Airway epithelial cell (primary cell): Measurements from ENCODE around the genes REG1B, REG3A, LRRTM1 and DNAH6.

DNA sequence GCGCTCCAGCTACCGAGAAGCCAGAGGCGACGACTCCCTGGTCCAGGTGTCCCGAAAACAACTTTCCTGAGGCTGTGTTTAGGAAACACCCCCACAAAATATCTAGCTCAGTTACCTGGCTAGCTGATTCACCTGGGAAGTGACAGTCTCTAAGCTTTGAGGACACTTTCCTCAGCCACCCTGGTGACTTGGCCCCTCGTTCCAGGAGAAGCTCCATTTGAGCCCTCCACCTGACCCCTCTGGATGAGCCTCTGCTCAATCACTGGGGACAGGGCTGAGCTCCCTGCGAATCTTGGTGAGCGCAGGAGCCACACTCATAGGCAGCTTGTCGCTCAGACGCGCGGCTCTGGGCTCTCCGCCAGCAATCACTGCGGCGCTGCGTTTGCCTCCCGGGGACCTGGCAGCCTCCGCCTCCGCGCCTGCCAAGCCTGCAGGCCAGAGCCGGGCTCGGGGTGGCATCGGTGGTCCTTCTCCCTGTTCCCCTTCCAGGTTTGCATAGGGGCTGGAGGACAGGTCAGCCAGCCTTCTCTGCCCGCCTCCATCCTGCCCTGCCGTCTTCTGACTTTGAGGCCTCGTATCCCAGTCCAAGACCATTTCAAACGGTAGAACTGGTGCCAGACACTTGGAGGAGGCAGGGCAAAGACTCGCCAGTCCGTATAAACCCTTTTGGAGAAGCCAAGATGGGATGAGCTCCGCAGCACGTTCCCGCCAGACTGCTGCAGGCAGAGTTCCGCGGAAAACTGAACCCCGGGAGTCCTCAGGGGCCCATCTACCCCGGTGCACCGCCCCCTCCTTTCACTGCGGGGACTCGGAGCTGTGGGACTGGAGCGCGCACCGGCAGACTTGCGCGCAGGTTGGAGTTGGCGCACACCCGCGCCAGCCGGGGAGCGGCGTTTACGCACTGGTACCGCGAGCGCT is 912 bp upstream of the TACR1 start:
- RAMPAGE, long total RNA, result no peak

- RAMPAGE, long total RNA, result no peak
Observed at GRCh38 chr2:75608249-75608790, 38.3 kb upstream of the MRPL19 start.

DNA sequence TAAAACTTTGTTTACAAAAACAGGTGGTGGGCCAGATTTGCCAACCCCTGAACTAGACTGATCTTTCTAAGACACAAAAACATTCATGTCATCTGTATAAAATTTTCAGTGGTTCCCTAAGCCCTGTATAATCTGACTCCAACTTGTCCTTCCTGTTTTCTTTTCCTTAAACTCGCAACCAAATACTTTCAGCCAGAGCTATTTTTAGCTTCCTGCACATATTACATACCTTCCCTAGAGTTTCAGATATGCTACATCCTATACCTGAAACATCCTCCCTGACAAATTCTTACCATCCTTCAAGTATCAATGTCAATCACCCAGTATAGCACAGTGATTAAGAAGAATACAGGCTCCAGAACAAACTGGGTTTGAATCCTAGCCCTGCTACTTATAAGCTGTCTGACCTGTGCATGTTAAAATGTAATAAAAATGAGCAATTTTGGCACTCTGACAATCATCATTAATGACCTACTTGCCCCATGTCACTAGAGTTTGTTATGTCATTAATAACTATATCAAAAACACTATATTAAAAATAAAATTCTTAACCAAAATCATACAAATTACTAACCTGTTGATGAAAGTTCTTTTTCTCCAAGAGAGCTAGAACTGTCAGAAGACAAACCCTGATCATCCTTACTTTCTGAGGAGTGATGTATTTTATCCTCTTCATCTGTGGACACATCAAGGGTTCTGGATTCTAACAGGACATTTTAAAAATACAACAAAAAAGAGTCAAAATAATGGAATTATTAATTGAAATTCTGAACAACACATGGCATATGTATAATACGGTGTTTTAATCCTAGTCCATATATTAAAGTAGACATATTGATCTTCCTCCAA is 4.5 kb downstream of the GCFC2 start:
- RAMPAGE, long total RNA, result no peak

DNA sequence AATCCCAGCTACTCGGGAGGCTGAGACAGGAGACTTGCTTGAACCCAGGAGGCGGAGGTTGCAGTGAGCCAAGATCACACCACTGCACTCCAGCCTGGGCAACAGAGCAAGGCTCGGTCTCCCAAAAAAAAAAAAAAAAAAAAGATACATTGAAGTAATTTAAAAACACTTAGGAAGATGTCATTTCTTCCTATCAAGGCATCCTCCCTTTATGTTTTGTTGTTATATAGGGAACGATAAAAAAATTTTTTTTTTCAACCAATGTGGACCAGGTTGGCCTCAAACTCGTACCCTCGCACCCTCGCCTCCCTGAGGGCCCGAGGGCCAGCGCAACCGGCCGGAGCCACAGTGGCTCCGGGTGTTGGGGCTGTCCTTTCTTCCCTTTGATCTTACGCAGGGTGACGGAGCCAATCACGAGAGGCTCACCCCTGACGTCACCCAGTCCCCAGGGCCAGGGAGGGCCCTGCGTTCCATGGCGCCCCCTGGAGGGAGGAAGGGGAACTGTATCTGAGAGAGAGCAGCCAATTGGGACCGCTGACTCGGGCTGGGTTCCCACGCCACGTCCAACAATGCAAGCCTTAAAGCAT is 432.6 kb upstream of the LRRTM4 start:
- RAMPAGE, long total RNA, result no peak

GRCh38 chr2:78541176-78541523 is 484.4 kb upstream of the REG3G start:
- RAMPAGE, long total RNA, result no peak

- RAMPAGE, long total RNA, result no peak
Observed at GRCh38 chr2:79087821-79088330, at the start of gene REG1B. Gene REG1B, minus strand, starts transcription at chr2:79087993.

- RAMPAGE, long total RNA, result no peak
Observed at GRCh38 chr2:79122796-79123212, 2.5 kb downstream of the REG1A start.

GRCh38 chr2:79159130-79159810 is at the start of gene REG3A:
Gene REG3A, minus strand, starts transcription at chr2:79159753.
- RAMPAGE, long total RNA, result no peak

- RAMPAGE, long total RNA, result no peak
Observed at GRCh38 chr2:80304110-80304975, at the start of gene LRRTM1. Gene LRRTM1, minus strand, starts transcription at chr2:80304752.

DNA sequence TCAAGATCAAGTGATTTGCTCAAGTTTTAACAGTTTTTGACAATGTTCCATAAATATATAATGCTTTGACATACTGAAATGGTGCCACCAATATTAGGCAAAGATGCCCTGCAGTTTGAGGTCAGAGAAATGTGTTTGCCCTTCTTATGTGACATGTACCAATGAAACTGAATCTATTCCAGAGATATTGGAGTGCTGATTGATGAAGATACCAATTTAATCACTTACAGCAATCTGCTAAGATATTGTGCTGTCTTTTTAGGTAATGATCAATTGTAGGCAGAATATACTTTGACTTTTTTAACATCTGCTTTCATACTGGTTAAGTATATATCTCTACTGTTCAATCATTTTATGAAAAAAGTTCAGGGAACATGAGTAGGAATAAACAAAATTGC is 1430.2 kb upstream of the LRRTM1 start:
- RAMPAGE, long total RNA, result no peak

DNA sequence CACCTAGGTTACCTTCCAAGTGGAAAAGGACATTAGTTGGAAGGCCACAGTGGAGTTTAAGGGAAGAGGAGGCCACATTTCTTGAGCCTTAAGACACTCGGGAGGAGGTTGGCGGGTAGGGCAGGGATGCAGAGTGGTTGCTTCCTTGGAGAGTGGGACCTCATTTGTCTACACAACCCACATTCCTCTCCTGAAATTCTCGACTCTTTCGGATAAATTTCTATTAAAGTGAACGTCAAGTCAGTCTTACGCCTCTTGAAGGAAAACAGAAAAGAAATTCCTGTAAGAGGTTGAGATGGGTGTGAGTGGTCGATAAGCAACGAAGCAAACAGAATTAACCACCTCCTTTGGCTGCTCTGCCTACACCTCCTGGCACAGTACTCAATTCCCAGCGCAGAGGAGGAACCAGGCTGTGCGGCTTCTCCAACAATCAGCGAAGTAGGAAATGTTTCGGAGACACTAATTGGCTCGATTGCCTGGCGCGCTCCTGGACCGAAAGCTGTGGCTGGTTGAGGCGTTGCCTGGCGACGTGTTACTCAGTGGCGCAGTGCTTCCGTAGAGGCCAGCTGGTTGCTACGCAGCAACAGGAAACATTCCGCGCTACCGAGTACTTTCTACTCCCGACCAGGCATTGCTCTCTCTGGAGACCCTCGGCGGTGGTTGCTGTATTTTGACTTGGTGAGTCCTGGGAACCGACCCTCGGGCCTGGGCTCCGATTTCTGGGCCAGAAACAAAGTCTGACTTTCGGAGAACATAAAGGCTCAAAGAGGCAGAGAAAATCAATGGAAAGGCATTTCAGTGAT is at the start of gene DNAH6:
Gene DNAH6, plus strand, starts transcription at position 593 of the 803 bp plus-strand sequence.
- RAMPAGE, long total RNA, result no peak

DNA sequence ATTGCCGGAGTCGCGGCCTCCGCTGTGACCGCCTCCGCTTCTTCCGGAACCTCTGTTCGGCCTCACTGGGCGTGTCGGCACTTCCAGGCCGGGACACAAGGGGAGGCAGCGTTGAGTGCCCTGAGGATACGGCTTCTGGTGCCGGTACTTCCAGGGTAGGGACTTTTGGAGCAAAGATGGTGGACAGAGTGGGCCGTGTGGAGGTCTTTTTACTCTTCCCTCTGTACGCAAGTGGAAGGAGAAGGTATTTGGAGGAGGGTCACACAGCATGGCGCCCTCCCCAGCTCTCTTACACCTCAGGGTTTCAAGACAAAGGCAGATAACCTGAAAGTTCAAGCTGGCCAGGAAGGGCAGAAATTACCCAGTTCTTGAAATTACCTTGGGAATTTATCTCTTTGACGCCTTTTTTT is 56.9 kb downstream of the TRABD2A start:
- RAMPAGE, long total RNA, result no peak

GRCh38 chr2:84938553-84938968 is 32.4 kb upstream of the KCMF1 start:
- RAMPAGE, long total RNA, result no peak

DNA sequence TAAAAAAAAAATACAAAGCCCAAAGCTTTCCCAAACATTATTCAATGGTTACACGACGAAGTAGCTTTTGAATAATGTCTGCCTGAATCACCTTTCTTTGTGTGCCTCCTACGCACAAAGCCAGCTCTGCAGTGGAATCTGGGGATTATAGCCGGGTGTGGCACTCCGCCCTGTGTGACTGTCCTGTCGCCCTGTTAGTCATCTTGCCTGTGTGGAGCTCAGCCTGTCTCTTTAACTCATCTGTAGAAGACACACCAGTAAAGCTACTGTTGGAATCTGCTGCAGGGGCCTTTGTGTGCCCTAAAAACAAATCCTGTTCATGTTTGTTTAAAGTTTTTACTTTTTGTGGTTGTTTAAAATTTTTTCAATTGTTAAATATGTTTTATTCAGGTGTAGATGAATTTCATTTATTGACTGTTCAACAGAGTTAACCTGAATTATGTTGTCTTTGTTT is 79.3 kb upstream of the TCF7L1 start:
- RAMPAGE, long total RNA, result no peak

DNA sequence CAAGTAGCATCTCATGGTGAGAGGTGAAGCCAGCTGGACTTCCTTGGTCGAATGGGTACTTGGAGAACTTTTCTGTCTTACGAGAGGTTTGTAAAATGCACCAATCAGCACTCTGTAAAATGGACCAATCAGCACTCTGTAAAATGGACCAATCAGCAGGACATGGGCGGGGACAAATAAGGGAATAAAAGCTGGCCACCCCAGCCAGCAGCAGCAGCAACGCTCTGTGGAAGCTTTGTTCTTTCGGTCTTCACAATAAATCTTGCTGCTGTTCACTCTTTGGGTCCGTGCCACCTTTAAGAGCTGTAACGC is 21.9 kb downstream of the TCF7L1 start:
- RAMPAGE, long total RNA, result no peak

DNA sequence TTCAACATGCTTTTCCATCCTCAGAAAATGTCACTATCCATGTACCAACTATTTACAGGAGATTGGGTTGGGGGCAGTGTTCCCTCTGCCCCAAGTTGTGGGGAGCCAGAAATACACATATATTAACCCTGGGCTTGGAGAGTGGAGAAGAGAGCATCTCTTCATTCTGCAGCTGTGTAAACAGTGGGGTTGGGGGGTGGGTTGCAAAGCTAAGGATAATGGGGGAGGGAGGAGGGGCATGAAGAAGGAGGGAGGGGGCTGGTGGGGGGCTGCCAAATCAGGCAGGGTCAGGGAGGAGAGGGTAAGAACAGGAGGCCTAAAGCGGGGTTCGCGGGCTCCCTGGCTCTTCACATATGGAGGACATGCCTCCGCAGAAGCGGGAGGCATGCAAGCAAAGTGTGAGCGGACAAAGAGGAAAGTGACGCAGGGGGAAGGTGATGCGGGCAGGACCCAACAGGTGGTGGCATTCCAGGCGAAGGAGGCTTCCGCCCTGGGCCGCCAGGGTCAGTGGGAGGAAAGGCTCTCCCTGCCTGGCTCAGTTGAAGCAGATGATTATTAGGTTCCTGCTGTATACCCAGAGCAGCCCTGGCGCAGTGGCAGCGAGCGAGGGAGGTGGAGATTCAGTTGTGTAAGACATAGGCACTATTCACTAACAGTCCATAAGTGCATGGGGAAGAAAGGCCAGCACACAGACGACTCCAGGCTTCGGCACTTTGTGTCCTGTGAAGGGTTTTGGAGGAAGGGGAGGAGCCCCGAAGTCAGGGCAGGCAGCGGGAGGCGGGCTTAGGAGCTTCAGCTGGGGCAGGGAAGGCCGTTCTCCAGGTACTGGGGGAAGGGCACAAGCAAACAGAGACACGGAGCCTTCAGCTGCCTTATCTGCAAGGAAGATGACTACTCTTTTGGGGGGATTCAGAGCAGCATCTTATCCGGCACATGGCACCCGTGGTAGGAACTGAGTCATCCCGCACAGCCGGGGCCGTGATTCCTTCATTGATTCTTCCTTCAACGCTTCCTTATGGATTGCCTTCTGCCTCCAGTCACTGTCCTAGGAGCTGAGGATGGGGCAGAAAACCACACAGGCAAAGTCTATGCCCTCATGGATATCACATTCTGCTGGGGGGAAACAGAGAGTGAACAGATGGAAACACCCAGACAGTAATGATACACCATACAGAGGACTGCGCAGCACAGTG is 89.9 kb downstream of the TGOLN2 start:
- RAMPAGE, long total RNA, result no peak

- RAMPAGE, long total RNA, result no peak
Observed at GRCh38 chr2:85394750-85395228, 15.4 kb downstream of the CAPG start.

GRCh38 chr2:85396558-85397501 is 13.3 kb downstream of the CAPG start:
- RAMPAGE, long total RNA, result no peak

GRCh38 chr2:85445403-85446771 is 27.4 kb downstream of the SH2D6 start:
- RAMPAGE, long total RNA, result no peak

- RAMPAGE, long total RNA, result no peak
Observed at GRCh38 chr2:85543977-85544235, 4.9 kb downstream of the MAT2A start.